H7 (cell line): ENCODE results near the genes CLK1, ORC2, CFLAR and CASP10.

DNA sequence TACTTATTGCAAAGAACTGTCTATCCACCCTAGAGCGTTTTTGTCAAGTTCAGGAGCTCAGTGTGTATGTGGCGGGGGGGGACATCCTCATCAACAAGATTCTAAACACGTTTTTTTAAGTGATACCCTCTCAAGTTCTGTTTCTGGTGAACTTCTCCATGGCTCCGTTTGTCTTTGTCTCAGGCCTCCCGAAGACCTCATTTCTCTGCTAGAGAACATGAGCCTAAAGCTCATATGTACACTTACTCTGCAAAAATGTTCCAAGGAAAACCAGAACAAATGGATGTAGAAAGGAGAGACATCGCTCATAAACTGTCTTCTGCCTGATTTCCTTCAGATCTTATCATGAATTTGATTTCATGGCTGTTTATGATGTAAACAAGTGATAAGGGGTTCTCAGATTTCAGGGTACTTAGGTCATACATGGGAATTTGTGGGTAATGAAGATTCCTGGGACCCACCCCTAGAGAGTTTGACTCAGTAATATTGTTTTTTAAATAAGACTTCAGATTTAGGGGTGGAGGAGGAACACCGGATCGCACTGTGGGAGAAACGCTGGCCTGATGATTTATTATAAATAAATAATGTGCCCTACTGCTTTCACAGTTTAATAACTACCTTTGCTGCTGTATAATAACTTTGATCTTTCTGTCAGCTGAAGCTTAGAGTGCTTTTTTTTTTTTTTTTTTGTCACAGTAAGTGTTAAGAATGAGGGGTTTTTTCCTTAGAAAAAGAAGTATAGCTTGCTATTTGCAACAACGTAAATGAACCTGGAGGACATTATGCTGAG is 14.8 kb downstream of the AOX1 start:
- RAMPAGE, long total RNA: no peak

GRCh38 chr2:200616267-200616659 is 30.4 kb downstream of the AOX1 start:
- RAMPAGE, long total RNA: no peak

- RAMPAGE, long total RNA: no peak
Measured at GRCh38 chr2:200659009-200659460, 73.2 kb downstream of the AOX1 start.

DNA sequence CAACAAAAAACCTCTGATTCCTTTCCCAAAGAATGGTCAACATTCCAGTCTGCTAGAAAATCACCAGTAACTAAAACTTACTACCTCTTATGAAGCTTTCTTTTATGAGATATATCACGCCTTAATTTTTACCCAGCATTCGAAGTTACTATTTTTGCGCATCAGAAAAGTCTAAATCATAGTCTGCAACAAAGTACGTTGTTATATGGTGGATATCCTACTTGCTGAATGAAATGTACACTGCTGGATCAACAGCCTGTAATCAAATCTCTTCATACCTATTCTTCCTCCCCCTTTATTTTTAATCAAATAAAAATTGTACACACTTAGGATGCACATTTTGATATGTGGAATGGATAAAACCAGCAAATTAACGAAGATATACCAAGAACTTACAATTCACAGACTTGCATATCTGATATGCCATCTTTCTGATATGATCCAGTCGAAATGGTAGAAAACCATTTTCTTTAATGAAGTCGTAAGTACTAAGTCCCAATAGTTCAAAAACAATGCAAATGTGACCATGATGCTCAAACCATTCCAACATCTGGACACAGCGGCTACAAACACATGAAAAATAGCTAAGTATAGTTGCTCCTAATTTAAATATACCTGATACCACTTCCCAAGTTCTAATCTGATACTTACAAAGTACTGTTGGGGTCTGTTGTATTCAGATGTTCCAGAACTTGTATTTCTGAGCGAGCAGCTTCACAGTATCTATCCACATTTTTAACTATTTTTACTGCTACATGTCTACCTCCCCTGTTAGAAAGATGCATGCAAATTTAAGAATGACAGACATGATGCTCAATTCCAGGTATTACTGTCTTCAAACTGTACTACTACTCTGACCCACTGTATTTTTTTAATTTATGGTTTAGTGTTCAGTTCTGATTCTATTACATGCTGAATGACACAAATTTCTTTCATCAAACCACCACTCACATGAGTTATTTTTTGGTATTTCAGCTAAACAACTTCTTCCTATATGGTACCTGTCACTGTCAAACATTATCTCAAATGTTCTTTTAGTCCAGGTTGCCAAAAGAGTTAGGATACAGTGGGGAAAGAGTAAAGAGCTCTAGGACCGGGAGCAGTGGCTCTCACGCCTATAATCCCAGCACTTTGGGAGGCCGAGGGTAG is 6.8 kb downstream of the CLK1 start:
- RAMPAGE, long total RNA: no peak

DNA sequence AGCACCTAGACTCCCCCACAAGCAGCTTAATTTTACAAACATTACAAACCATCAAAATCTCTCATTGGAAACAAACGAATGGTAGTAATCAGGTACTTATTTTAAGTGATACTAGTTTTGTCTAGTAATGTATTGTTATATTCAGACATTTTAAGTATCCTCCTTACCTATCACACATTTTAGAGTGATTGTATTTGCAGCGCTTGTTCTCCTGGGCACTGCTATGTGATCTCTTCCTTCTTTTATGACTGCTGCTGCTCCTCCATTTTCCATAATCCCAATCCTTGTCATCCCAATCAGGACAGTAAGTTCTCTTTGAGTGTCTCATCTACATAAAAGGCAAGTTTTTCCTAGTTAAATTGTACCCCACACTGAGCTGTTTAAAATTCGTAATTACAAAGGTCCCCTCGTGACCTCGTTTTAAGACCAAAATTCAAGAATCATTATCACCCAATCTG is 2.9 kb downstream of the CLK1 start:
- RAMPAGE, long total RNA: no peak

- RAMPAGE, long total RNA: no peak
Measured at GRCh38 chr2:200864088-200864532, 348 bp downstream of the CLK1 start.

- RAMPAGE, long total RNA: start-site peak on the minus strand at chr2:200864631-200864671, 38 reads
Measured at GRCh38 chr2:200864533-200865546, at the start of gene CLK1. TSS of gene CLK1 (minus strand) at chr2:200864658.

DNA sequence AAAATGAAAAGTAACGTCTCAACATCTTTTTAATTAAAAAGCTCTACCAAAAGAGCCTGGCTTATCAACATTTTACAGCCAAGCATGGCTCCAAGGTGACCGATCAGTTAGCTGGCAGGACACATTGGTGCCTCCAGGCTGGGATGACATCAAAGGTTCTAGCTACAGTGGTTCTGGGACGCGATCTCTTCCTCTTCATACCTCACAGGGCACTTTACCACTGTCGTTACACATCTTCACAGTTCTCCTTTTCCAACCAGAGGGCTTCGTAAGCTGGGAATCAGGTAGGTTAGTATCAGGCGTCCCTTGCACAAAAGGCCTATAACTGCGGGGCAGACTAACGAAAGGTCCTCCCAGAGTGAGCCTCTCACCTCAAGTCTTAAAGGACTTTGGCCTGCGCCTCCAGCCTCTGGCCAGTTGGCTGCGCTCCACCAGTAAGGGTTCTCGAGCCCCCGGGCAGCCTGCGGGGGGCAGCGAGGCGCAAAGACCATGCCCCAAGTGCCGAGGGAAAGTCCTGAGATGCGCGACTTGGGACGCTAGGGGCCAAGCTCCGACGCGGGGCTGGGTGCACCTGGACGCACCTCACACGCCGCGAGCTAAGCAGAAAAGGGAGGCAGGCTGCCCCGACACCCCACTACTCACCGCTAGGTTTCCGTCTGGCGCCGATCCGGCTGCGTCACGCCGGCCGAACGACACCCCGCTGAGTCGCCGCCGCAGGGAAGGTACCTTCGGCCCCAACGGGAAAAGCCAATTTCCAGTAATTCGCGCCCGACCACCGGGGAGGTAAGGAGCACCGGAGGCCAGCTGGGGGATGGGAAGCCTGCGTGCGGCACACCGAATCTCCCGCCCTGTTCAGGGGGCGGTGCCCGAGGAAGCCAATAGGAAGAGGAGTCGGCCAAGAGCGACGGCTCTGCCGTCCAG is at the start of gene ORC2:
Gene ORC2, minus strand, starts transcription at position 813 of the 921 bp plus-strand sequence.
- RAMPAGE, long total RNA: start-site peak on the minus strand centred at position 800 of the sequence, 7 bp wide, 190 reads

DNA sequence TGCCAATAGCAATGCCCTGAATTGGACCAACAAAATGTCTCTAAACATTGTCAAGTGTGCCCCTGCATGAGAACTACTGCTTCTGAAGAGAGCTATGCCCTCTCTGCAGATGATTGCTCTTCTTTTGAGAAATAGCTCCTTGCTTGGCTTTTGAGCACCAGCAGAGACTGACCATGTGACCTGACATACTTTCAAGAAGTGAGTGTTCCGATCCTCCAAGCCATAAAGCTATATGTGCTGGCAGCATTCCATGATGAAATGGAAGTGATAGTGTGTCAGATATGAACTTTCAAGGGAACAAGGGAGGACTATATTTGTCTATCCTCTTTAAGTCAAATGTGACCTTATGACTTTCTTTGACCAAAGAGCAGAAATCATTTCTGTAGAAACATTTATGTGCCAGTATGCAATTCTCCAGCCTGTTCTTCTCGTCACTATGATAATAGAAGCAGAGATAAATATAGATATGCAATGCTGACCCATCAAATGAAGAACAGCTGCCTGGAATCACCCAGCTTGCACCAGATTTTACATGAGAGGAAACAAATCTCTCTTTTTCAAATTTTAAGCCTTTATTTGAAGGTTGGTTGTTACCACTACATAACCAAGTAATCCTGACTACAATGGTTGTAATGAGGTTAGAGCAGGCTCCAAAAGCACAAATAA is 14.4 kb downstream of the HYCC2 start:
- RAMPAGE, long total RNA: no peak

GRCh38 chr2:201062826-201063086 is 8.7 kb downstream of the HYCC2 start:
- RAMPAGE, long total RNA: no peak

- RAMPAGE, long total RNA: no peak
Measured at GRCh38 chr2:201116080-201116767, at the start of gene CFLAR. TSS of gene CFLAR (plus strand) at chr2:201116164.

DNA sequence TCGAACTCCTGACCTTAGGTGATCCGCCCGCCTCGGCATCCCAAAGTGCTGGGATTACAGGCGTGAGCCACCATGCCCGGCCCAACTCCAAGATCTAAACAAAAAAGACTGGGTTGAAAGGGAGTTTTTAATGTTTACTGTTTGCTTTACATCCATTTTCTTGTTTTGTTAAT is 1.9 kb downstream of the CFLAR start:
- RAMPAGE, long total RNA: no peak

DNA sequence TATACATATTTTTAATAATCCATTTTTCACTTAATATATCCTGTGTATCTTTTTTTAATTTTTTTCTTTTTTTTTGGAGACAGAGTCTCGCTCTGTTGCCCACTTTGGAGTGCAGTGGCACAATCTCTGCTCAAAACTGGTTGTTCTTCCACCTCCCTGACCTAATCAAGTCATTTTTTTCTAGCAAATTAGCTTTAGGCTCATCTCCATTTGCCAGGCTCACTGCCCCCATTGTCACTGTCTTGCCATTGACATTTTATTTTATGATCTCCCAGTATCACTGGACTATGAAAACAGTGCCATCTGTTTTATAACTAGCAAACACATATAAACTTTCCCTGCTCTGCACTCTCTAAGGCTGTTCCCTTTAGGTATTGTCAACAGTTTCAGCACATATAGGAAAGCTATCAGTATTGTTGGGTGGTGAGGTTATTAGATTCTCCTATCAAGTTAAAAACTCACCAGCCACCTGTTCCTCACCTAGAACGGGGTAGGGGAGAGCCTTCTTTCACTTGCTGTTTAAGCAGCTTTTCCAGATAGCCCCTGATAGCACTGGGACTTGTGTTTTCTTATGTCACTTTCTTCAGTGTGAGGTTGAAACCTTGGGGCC is 32.4 kb downstream of the CFLAR start:
- RAMPAGE, long total RNA: no peak

DNA sequence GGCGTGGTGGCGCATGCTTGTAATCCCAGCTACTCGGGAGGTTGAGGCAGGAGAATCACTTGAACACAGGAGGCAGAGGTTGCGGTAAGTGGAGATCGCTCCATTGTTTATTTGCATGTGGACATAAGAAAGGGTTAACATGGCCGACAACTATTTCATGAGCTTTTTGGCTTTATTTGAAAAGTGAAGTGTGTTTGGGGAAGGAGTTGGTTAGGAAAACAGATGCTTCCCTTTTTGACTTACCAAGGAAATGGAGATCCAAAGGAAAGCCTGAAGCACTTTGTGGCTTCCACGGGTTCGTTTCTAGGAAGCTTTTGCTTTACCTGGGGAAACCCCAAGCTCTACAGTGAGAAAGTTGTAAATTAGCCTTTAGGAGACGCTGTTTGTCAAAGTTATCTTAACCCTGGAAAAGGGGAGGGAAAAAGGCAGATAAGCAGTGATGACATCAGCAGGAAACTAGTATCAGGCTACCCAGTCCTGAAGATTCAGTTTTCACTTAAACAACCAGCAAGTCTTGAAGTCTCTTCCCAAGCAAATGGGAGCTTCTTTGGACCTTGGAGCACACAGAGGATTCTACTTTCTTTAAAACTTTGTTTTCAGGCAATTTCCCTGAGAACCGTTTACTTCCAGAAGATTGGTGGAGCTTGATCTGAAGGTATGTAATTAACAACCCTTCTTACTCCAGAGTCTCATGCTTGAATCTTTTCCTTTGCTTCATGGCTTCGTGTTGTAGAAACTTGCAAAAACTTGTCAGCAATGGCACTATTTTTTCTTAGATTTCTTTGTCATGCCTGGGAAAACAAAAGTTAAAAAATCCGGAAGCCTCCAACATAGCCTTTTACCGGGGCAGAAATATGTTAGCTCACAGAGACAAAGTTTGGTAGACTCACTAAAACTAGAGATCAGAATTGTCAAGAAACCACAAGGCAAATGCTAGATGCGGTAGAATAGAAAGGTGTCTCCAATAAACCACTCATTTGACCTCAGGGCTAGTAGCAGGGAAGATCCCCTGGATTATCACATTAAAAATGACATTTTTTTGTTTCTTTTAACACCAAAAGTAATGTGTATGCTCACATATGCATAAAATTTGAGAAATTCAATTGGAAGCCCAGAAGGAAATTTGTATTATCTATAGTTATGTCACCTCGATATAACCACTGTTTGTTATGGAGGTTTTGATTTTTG is at the start of gene CASP10:
Gene CASP10, plus strand, starts transcription at position 488 of the 1,188 bp plus-strand sequence.
- RAMPAGE, long total RNA: no peak

DNA sequence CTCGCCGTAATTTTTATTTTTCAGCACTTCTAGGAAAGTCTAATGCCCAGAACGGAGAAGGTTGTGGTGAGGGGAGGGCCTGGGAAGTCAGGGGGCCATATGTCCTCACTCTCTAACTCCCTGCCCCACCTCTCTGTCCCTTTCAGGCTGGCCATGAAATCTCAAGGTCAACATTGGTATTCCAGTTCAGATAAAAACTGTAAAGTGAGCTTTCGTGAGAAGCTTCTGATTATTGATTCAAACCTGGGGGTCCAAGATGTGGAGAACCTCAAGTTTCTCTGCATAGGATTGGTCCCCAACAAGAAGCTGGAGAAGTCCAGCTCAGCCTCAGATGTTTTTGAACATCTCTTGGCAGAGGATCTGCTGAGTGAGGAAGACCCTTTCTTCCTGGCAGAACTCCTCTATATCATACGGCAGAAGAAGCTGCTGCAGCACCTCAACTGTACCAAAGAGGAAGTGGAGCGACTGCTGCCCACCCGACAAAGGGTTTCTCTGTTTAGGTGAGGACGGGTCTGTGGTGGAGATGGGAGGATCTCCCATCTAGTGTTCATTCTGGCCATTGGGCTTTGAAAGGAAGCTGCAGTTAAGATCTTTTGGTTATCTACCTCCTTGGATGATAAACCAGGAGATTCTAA is 2.8 kb downstream of the CASP10 start:
- RAMPAGE, long total RNA: no peak

DNA sequence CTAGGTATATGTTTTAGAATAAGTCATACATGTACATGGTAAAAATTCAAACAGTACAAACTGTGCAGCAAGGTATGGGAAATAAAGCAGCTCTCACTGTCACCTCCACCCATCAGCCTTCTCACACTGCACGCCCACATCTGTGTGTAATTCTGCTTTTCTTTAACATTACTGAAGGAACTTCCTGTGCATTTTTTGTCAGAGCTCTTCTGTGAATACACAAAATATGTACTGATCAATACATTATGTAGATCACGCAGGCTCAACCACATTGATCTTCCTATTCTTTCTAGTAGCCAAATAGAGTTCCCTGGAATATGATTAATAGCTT is 3.5 kb downstream of the CASP8 start:
- RAMPAGE, long total RNA: no peak

GRCh38 chr2:201403270-201403469 is 46.0 kb upstream of the FLACC1 start:
- RAMPAGE, long total RNA: no peak

GRCh38 chr2:201458520-201458796 is 6.9 kb downstream of the STRADB start:
- RAMPAGE, long total RNA: no peak

GRCh38 chr2:201645199-201645534 is 1.9 kb upstream of the TMEM237 start:
- RAMPAGE, long total RNA: no peak

GRCh38 chr2:201698199-201698502 is 293 bp downstream of the MPP4 start:
- RAMPAGE, long total RNA: no peak